Metastatic Lung Carcinoma in the Adrenal Gland (tissue), 1 donor: ENCODE data around the gene PIK3R1.

GRCh38 chr5:66053912-66054981 is 89.9 kb upstream of the SREK1 start:
- PRO-cap, result no peak

GRCh38 chr5:66098934-66099506 is 45.1 kb upstream of the SREK1 start:
- PRO-cap, result no peak

DNA sequence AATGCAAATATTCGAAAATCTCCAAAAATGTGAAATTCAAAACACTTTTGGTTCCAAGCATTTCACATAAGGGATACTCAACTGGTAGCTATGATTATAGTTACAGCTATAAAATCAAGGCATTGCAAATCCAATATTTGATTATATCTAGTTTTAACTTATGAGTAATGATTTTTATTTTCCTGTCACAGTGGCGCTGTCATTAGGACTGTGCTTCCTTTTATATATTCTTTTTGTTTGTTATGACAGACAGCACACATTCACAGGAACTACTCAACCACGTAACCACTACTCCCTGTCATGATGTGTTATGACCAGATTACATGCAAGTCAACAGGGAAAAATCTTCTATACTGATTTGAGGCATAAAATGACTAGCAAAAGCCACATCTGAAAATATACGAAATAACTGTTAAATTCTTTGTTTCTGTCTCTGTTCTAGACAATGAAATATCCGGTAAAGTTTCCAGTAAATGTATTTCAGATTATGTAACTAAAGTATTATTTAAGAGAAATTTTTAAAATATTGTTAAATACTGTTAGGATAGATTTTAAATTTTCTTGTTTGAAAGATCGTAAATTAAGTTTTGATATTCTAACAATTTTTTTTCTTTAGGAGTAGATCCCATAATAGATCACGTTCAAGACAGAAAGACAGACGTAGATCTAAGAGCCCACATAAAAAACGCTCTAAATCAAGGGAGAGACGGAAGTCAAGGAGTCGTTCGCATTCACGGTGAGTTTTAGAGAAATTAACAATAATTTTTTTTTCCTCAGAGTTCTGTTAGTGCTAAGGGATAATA is 25.5 kb downstream of the SREK1 start:
- PRO-cap, result no peak

DNA sequence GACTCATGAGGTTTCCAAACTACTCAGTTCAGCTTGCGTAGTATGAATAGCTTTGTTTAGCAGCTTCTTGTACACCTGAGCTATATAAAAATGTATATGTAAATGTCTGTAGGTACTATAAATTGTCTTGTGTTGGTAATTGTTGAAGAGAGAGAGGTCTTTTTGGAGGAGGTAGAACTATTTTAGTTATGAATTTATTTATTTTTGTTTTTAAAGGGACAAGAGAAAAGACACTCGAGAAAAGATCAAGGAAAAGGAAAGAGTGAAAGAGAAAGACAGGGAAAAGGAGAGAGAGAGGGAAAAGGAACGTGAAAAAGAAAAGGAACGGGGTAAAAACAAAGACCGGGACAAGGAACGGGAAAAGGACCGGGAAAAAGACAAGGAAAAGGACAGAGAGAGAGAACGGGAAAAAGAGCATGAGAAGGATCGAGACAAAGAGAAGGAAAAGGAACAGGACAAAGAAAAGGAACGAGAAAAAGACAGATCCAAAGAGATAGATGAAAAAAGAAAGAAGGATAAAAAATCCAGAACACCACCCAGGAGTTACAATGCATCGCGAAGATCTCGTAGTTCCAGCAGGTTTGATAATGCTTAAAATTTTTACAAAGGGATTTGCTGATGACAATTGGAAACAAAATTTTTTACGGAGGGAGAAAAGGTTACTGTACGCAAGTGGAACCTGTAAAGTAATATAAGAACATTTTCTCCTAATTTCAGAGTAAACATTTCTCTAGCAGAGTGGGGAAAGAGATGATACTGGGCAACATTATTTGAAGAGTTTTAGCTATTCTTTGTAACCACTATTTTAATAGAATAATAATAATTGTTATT is 26.5 kb downstream of the SREK1 start:
- PRO-cap, result no peak

GRCh38 chr5:66174343-66175408 is 30.6 kb downstream of the SREK1 start:
- PRO-cap, result no peak

DNA sequence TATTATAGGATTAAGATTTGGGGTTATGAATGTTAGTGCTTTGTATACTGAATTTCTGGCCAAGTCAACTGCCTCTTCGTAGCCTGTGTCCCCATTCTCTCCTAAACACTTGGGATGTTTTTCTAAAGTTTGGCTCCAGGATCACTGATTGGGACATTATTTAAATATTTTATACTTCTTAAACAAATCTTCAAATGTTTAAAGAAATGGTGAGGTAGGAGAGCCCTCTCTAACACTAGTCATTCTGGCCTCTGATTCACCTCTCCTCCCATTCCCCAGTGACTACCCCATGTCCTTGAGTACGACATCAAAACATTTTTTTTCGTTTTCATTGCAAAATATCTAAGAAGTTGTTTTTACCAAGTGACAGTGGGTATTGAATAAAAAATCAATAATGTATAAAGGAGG is 50.9 kb downstream of the MAST4 start:
- PRO-cap, result no peak

GRCh38 chr5:66742039-66742524 is 145.9 kb downstream of the MAST4 start:
- PRO-cap, result no peak

DNA sequence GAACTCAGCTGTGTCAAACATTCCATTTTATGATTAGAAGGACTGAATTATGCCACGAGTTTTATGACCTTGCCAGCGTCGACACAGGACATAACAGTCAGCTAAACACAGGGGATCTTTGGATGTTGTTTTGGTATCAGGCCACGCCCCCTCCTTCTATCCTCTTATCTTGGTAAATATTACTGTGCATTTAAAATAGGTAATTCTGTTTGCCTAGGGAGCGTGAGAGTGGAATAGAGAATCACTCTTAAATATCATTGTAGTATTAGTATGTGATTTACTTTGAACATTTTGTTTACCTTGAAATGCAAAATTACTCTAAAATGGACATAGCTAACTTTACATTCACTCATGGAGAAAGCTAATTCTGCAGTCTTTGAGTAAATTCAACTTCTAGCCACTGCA is 235.8 kb downstream of the CD180 start:
- PRO-cap, result no peak

- PRO-cap, result no peak
Measured at GRCh38 chr5:67010531-67012035, 185.5 kb downstream of the CD180 start.

GRCh38 chr5:67165705-67166475 is 30.7 kb downstream of the CD180 start:
- PRO-cap, result no peak

GRCh38 chr5:67182271-67183045 is 14.1 kb downstream of the CD180 start:
- PRO-cap, result unidirectional peak, minus-strand start at chr5:67182654

GRCh38 chr5:67194185-67194678 is 2.4 kb downstream of the CD180 start:
- PRO-cap, result no peak

DNA sequence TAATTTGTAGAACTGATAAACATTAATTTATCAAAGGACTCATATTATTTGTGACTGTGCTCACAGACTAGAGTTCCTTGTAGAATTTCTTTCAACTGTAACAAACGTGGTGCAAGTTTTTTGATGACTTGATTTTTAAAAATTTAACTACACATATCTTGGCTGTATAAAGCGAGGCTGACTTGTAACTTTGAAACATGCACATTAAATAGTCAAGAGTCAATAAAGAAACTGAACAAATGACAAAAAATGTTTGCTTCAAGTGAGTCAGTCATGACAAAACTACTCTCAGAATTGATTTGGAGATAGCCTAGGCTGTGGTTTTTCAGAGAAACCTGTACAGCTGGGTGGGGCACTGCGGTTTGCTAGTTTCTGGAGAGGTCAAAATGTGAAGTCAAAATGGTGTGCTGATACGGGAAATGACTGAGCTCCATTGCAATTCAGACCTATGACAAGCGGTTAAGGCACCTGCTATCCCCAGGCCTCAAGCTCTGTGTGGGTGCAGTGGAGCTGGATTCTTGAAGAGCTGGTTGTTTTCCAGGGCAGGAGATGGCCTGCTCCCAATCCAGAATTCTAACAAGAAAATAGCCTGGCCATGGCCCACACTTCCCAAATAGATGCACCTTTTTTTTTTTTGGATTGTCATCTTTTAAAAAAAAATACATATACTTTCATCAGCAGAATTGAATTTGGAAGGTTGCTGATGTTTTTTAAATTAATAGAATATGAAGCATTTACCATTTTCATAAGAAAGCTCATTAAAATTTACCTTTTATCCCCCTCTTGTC is 10.4 kb upstream of the CD180 start:
- PRO-cap, result no peak

DNA sequence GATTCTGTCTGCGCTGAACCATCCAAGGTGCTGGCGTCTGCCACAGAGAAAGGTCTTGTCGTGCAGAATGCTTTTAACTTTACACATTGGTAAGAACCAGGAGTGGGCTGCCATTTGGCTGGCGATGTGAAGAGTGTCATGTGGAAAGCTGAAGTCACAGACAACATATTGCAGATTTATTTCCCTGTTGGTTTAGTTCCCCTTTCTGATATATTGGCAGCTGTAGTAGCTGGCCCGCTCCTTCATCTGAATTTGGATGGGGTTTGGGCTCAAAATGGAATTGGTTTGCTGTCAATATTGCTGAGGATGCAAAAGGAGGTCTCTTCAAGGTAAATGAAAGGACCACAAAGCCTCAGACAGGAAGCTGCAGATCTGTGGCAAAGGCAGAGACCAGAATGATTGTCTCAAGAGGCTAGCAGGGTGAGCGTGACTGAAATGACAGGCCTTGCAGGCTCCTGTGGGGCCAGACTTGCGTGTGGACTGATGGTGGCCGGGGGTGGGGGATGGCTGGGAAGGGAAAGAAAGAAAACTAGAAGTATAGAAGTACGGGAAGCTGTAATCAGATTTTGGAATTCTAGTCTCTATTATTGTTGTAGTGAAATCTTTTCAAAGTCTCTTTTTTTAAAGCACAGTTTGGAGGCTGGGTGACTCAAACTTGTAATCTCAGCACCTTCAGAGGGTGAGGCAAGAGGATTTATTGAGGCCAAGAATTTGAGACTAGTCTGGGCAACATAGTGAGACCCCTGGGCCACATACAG is 25.1 kb upstream of the CD180 start:
- PRO-cap, result no peak

DNA sequence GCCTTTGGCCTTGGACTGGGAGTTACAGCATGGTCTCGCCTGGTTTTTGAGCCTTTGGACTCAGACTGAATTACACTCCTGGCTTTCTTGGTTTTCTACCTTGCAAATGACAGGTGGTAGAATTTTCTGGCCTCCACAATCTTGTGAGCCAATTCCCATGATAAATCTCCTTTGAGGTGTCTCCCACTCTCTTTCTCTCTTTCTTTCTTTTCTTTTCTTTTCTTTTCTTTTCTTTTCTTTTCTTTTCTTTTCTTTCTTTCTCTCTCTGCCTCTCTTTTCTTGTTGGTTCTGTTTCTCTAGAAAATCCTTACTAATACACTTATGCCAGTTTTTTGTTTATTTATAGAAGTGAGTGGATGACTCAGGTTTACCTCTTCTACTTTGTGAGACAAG is 60.7 kb upstream of the CD180 start:
- PRO-cap, result no peak

DNA sequence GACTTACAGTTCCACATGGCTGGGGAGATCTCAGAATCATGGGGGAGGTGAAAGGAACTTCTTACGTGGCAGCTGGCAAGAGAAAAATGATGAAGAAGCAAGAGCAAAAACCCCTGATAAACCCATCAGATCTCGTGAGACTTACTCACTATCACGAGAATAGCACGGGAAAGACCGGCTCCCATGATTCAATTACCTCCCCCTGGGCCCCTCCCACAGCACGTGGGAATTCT is 293.9 kb upstream of the CD180 start:
- PRO-cap, result no peak

DNA sequence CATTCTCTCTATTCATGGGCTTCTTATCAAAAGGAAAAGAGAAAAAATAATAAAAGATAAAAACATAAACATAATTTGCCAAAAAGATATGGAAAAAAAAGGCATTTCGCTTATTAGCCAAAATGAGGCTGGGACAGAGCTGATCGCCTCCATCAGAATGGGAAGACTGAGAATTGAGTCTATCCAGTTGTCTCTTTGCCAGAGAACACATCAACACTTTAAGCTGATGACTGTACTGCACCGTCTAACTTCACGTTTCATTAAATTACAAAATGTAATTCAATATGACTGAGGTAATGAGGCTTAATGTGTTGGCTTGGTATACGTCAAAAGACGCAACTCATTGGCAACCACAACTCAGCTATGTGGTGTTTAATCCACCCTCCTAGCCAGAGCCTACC is 462.6 kb upstream of the CD180 start:
- PRO-cap, result no peak

DNA sequence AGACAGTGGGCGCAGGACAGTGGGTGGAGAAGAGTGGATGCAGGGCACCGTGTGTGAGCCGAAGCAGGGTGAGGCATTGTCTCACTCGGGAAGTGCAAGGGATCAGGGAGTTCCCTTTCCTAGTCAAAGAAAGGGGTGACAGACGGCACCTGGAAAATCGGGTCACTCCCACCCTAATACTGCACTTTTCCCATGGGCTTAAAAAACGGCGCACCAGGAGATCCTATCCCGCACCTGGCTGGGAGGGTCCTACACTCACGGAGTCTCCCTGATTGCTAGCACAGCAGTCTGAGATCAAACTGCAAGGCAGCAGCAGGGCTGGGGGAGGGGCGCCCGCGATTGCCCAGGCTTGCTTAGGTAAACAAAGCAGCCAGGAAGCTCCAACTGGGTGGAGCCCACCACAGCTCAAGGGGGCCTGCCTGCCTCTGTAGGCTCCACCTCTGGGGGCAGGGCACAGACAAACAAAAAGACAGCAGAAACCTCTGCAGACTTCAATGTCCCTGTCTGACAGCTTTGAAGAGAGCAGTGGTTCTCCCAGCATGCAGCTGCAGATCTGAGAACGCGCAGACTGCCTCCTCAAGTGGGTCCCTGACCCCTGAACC is 435.3 kb upstream of the PIK3R1 start:
- PRO-cap, result no peak

GRCh38 chr5:68215698-68216369 is at the start of gene PIK3R1:
TSS of gene PIK3R1 (plus strand) at chr5:68215756.
- PRO-cap, result bidirectional peak, plus-strand start at chr5:68215762, minus-strand start at chr5:68215640; bidirectional peak, plus-strand start at chr5:68216114, minus-strand start at chr5:68216030

DNA sequence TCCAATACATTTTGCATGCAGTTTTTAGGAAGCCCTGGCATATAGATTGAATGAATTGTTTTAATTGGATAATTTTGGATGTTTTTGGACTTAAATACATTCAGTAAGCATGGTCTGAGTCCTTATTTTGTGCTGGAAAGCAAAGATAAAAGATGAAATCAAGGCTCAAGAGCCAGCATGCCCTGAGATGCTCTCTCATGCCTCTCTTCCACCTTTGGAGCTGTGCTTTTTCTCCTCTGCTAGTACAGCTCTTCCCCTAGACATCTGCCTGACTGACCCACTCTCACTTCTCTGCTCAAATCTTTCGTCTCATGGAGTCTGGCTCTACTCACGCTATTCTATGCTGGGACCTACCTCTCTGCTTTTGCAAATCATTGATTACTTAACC is 14.3 kb downstream of the PIK3R1 start:
- PRO-cap, result no peak